Heart right ventricle (tissue), 2 donors: ENCODE measurements around the gene SAMD5.

DNA sequence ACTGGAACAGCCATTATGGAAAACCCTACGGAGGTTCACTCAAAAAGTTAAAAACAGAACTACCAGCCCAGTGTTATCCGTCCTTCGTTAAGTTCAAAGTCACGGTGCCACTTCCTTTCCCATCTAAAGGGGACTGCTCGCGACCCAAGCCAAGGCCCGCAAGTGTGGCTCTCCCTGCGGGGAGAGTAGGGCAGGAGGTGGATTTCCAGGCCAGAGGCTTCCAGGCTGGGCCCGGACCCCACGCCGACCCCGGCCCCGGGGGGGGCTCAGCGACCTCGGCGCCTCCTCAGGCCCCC lies 571 bp upstream of the RAB32 start:
- PRO-cap, 2 experiments: no peak in any of the 2 experiments

DNA sequence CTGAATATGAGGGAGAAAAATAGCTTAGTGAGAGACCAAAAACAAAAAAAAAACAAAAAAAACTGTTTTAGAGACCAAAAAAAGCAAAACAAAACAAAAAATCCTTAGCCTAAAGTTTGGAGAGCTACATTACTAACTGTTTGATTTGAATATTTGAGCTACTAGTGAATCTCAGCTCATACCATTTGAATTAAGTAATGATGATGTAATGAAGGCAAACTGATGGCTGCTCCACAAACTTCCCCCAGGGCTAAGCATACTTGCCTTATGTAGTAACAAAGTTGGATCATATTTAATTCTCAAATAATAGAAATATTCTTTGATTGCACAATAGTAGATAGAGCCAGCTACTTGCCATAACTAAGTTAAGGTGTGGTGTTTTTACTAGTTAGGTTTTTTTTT lies 2.8 kb downstream of the RAB32 start:
- PRO-cap, 2 experiments: no peak in any of the 2 experiments

DNA sequence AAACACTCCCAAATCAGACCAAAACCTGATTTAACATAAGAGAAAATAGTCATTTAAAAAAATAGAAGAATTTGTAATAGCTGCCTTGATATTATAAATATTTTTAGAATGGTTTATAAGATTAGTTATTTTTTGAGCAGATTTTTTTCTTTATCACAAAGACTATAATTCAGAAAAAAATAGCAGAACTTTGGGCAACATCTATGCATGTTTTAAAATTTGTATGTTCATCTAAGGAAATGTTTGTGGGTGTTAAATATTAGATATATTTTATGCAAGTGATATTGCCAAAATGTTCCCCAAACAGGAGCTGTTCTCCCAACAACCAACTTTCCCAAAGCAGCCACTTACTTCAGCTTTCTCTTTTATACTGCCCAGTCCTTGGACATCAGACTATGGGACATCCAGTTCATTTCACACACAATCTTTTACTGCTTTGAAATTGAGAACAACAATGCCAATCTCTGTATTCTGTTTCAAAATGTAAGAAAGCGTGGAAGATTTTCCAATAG lies 286.6 kb downstream of the ADGB start:
- PRO-cap, 2 experiments: no peak in any of the 2 experiments

DNA sequence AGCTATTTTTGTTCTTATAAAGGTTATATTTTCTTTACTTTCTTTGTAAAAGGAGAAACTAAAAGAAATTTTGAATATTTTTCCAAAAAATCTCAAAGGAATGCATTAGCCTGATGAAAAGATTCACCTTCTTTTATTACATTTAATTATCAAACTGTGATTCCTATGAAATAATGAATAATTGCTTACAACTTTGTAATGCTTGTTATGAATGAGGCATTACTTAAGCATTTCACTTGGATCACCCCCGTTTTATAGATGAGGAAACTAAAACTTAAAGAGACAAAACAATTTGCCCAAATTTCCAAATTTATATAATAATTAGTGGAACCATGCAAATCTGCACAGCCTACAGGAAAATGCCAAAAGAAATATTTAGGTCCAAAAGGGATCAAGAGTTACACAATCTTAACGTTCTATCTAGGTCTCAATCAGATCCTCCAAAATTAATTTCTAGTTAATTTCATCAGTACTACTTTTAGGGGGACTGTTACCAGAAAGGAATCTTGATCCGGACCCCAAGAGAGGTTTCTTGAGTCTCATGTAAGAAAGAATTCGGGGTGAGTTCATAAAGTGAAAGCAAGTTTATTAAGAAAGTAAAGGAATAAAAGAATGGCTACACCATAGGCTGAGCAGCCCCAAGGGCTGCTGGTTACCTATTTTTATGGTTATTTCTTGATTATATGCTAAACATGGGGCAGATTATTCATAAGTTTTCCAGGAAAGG lies 288.0 kb downstream of the ADGB start:
- PRO-cap, 2 experiments: no peak in any of the 2 experiments

GRCh38 chr6:146889253-146889644 lies 290.5 kb downstream of the ADGB start:
- PRO-cap, 2 experiments: no peak in any of the 2 experiments

GRCh38 chr6:147239096-147239900 lies 35.1 kb downstream of the STXBP5 start:
- PRO-cap, 2 experiments: no peak in any of the 2 experiments

- PRO-cap, 2 experiments: no peak in any of the 2 experiments
These were observed 57.7 kb downstream of the STXBP5 start for GRCh38 chr6:147261654-147262553.

- PRO-cap, 2 experiments: no peak in any of the 2 experiments
These were observed 92.5 kb downstream of the STXBP5 start for GRCh38 chr6:147296641-147297245.

GRCh38 chr6:147508453-147508978 lies at the start of gene SAMD5:
SAMD5 (plus strand) TSS chr6:147508690.
- PRO-cap, 2 experiments: peak in 2 of 2 experiments; most common plus-strand start chr6:147508690 (in 1); most common minus-strand start chr6:147508517 (in 2)

DNA sequence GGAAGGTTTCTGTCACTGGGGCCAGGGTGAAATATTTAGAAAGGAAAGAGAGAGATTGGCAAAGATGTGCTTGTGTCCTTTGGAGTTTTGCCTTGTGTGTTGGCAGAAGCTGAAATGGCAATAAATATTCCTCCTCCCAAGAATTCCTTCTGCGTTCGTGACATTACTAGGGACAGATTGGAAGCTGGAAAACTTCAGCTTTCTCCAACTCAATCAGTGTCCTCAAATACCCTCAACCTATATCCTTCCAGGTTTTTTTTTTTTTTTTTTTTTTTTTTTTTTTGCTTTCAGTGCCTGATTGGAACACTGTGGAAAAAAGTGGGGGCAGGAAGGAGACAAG lies 6.4 kb downstream of the SAMD5 start:
- PRO-cap, 2 experiments: no peak in any of the 2 experiments

GRCh38 chr6:148263037-148263568 lies 79.5 kb upstream of the SASH1 start:
- PRO-cap, 2 experiments: no peak in any of the 2 experiments

DNA sequence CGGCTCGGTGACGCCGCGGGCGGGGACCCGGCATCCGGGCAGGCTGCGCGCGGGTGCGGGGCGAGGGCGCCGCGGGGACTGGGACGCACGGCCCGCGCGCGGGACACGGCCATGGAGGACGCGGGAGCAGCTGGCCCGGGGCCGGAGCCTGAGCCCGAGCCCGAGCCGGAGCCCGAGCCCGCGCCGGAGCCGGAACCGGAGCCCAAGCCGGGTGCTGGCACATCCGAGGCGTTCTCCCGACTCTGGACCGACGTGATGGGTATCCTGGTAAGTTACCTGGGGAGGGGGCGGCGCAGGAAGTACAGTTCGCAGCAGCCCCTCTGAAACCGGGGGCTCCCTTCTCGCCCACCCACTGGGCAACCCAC lies 301 bp downstream of the SASH1 start:
- PRO-cap, 2 experiments: peak in 2 of 2 experiments; most common plus-strand start position 41 of the sequence (in 1); most common minus-strand start position 244 of the sequence (in 1)

DNA sequence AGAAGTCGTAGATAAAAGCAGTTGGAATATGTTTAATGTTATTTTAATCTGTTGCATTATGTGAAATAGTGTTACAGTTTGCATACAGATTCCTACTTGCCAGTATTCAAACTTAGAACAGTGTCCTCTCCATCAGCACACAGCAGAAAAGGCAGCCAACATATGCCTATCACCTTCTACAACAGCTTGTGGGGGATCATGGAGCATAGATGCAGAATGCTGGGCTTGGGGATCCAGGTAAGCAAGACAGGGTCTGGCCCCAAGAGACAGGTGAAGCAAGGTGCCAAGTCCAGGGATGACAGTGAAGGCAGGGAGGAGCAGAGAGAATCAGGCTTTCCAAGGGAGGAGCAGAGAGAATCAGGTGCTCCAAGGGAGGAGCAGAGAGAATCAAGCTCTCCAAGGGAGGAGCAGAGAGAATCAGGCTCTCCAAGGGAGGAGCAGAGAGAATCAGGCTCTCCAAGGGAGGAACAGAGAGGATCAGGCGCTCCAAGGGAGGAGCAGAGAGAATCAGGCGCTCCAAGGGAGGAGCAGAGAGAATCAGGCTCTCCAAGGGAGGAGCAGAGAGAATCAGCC lies 63.8 kb downstream of the SASH1 start:
- PRO-cap, 2 experiments: no peak in any of the 2 experiments

- PRO-cap, 2 experiments: no peak in any of the 2 experiments
These were observed 83.7 kb downstream of the SASH1 start for GRCh38 chr6:148426089-148426903.

DNA sequence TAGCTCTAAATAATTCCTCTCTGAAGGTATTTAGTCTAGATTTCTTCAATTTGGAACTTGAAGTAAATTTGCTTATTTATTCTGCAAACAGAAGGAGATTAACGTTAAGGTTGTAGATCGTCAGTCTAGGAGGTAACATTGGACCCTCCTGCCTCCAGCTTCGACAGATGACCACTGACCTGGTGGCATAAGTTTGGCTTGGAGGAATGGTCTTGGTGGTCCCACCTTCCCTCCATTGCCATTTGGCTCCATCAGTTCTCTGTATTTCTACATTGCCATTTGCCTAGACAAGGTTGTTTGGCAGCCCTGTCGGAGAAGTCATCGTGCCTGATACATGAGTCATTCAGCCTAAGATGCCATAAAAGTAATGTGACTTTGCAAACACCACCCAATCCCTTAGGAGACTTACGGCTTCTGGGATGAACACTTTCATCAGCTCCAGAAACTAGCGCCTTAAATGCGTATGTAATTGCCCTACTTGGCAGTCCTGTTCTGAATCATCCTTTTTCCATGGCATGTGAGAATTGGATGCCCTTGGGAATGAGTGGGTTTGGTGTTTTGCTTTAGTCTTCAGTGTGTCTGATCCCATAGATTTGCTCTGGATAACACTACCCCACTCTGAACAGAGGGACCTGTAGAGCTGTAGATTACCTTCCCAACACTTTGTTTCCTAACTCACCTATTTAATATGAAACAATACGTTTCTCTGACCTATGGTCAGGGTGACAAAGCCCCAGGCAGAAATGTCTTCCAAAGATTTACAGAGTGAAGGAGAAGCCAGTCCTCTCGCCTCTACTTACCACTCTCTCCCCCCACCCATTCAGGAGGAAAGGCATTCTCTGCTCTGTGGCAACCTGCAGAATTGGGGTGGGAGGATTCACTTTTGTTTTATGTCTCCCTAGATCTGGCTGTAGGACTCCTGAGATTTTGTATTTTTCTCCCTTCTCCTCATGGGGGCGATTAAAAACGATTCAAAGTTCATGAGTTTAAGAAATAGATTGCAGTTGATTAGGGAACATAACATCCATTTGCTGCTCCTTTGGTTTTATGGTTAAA lies 158.6 kb downstream of the SASH1 start:
- PRO-cap, 2 experiments: peak in 1 of 2 experiments; most common plus-strand start position 582 of the sequence (in 1)

- PRO-cap, 2 experiments: peak in 2 of 2 experiments; most common plus-strand start chr6:148509987 (in 1); most common minus-strand start chr6:148509888 (in 1)
These were observed 167.1 kb downstream of the SASH1 start for GRCh38 chr6:148509392-148510497.

GRCh38 chr6:148747161-148748250 lies 676 bp downstream of the UST start:
- PRO-cap, 2 experiments: no peak in any of the 2 experiments

DNA sequence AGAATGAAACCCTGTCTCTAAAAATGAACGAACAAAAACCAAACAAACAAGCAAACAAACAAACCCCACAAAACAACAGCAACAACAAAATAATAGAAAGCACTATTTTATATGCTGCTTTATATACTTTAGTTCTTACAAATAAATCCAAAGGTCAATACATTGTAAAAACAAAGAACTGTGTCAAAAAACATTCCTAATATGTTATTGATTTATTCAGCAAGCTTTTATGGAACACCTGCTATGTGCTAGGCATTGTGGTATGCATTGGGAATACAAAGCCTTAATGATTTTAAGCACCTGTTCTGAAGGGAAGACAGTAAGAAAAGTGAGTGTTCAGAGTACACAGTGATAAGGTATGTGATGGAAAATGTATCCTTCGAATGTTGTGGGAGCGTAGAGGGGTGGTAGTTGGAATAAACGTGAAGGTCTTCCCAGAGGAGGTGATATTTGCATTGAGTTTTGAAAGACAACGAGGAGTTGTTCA lies 50.5 kb downstream of the UST start:
- PRO-cap, 2 experiments: no peak in any of the 2 experiments

DNA sequence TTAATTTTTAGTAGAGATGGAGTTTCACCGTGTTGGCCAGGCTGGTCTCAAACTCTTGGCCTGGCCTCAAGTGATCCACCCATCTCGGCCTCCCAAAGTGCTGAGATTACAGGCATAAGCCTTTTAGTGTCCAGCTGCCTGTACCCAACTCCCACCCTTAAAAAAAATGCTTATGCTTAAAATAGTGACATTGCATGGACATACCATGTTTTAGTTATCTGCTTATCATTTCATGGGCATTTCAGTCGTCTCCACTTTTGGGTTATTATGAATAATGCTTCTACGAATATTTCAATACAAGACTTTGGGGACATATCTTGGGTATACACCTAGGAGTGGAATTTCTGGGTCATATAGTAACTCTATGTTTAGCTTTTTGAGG lies 176.1 kb downstream of the UST start:
- PRO-cap, 2 experiments: peak in 1 of 2 experiments; most common minus-strand start position 259 of the sequence (in 1)

DNA sequence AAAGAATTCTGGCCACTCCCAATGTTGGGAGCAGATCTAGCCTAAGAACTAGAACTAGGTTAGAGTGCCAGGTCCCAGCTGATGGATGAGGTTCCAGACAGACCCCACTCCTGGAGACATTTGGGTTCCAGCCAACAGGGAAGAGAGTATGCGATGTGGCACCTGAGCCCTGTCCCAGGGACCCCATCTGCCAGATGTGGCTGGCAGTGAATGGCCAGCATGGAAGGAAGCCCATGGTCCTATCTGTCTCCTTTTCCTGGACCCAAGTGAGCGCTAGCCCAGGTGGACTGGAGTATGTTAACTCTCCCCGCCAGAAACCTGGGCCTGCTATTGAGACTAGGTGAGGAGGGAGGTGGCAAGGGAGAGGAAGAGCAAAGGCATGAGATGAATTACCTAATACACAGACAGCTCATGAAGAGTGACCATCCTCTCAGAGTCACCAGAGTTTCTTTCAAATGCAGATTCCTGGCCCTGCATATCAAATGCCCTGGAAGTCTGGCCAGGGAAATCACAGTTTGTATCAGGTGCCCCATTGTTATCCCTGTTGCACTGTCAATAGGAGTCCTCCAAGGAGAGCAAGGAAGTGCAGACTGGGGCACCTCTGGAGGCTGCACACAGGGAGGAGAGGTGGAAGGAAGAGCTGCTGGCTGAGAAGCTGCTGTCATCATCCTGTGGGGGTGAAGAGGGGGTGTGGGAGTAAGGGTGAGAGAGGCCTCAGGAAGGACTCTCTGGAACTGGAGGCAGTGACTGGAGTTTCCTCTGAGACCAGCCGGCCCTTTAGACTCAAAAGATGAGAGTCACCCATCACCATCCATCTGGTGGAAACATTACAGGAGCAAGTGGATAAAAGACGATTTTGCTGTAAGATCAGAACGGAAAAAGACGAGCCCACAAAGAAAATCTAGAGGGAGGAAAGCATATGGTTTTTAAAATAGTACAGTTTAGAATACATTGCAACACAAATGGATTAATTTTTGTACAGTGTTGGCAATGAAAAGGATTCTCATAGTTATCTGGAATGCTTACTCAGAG lies 267.8 kb downstream of the UST start:
- PRO-cap, 2 experiments: no peak in any of the 2 experiments